Parietal lobe (tissue), 2 donors: ENCODE data around the genes CACHD1 and INSL5.

DNA sequence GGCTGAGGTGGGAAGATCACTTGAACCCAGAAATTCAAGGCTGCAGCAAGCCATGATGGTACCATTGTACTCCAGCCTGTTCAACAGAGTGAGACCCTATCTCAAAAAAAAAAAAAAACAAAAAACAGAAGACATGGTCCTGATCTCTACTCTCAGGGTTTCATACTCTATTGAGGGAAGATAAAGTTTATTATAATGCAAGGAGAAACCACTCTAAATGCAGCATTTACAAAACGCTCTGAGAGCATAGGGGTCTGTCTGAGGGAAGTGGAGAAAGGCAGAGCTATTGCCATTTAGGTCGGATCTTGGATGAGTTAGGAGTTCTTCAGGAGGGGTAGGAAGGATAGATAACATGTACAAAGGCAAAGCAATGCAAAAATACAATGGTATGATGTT lies 138.4 kb downstream of the ROR1 start:
- RAMPAGE, long total RNA, result no peak

DNA sequence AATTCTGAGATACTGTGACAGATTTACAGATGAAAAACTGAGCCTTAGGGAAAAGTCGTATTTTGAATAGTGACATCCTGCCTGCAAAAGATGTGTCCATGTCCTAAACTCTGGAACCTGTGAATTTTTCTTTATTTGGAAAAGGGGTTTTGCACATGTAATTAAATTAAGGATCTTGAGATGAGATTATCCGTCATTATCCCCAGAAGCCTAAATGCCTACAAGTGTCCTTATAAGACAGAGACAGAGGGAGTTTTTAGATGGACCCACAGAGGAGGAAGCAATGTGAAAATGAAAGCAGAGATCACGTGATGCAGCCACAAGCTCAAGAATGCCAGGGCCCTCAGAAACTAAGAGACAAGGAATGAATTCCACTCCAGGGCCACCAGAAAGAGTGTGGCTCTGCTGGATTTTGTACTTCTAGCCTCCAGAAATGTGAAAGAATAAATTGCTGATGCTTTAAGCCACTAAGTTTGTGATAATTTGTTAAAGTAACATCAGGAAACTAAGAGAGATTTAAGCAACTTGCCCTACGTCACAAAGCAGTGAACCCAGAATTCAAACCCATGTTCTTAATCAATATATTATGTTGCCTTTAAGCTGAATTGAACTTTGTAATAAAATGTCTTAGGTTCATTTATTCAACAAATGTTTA lies 183.6 kb upstream of the UBE2U start:
- RAMPAGE, long total RNA, result no peak

DNA sequence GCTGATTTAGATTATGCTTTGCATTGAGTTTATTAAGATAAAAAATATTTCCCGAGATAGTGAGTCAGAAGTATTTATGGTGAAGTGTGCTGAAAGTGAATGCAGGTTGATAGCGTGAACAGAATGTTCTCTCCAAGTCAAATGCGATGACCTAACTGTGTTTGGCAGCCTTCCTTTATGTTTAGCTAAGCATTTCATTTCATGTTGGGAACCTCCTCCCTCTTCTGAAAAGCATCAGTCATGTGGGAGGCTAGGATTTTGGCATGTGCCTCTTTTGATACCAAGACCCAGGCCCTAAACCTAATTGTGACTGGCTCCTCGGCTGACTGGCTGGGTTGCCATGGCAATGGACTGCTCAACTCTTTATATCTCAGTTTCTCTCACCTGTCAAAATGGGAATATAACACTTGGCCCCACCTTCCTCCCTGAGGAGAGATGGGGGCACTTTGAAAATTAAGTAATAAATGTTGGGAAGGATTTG lies 160.6 kb upstream of the UBE2U start:
- RAMPAGE, long total RNA, result no peak

DNA sequence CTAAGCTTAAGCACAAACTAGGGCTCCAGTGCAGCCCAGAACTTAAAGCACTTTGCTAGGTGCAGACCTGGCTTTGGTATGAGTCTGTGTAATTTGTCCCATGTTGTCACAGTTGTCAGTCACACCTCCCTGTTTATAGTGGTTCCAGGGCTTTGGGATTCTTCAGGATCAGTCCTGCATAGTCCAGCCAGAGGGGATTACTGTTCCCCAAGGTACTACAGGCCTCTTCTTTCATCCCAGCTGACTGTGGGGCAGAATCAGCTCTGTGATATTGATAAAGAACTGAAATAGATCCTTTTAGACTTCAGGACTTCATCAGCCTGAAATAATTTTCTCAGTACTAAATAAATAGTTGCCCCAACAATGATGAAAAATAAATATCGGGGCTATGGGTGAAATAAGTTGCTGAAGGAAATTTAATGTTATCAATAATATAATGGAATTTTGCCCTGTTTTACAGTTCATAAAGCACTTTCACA lies 104.9 kb upstream of the UBE2U start:
- RAMPAGE, long total RNA, result no peak

DNA sequence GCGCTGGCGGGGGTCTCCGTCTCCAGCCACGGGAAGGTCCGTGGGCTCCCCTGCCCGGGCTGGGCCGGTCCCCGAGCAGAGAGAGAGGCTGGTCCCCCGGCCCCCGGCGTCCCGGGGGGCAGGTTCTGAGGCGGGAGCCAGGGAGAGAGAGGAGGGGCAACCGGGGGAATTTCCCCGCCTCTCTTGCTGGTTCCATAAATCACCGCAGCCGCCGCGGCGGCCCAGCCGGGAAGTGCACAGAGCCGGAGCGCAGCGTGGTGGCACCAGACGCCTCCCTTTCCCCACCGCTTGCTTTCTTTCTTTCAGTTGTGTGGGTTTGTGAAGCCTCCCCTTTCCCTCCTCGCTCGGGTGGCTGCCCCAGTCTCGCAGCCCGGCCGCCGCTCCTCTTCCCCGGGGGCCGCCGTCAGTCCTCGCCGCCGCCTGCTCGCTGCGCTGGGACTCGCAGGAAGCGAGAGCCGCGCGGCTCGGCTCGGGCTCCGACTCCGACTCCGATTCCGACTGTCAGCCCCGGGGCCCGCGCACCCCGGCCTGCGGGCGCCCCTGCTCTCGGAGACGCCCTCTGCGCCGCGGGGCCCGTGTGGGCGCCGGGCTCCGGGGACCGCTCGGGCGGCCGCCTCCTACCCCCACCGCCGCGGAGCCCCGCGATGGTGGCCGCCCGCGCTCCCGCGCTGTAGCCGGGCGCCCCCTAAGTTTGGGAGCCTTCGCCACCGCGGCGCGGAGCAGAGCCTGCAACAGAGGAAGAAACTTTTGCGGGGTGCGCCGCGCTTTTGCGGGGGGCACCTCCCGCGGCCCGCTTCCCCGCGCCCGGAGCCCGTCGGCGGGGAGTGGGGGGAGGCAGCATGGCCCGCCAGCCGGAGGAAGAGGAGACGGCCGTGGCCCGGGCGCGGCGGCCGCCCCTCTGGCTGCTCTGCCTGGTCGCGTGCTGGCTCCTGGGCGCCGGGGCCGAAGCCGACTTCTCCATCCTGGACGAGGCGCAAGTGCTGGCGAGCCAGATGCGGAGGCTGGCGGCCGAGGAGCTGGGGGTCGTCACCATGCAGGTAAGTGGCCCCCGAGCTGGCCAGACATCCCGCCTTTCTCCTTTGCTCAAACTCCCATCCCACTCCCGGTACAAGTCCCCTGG lies at the start of gene CACHD1:
Gene CACHD1 (plus strand): TSS at position 224 of the 1,120 bp plus-strand sequence.
- RAMPAGE, long total RNA, result no peak

DNA sequence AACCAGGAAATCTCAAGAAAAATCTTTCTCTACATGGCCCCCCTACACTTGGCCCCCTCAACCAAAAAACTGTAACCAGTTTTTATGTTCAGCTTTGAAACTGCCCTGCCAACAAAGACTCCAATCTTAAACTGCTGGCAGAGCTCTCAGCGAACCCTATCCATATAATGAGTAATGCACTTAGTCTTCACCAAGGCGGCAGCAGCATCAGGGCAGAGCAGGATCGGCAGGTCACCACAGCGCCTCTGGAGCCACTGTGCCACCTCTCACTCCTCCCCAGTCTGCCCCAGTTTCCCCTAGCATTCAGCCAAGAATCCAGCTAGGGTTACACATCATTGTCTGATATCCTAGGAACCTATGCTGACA lies 71.6 kb downstream of the JAK1 start:
- RAMPAGE, long total RNA, result no peak

- RAMPAGE, long total RNA, result no peak
These were observed 33.8 kb upstream of the AK4 start for GRCh38 chr1:65114247-65114637.

DNA sequence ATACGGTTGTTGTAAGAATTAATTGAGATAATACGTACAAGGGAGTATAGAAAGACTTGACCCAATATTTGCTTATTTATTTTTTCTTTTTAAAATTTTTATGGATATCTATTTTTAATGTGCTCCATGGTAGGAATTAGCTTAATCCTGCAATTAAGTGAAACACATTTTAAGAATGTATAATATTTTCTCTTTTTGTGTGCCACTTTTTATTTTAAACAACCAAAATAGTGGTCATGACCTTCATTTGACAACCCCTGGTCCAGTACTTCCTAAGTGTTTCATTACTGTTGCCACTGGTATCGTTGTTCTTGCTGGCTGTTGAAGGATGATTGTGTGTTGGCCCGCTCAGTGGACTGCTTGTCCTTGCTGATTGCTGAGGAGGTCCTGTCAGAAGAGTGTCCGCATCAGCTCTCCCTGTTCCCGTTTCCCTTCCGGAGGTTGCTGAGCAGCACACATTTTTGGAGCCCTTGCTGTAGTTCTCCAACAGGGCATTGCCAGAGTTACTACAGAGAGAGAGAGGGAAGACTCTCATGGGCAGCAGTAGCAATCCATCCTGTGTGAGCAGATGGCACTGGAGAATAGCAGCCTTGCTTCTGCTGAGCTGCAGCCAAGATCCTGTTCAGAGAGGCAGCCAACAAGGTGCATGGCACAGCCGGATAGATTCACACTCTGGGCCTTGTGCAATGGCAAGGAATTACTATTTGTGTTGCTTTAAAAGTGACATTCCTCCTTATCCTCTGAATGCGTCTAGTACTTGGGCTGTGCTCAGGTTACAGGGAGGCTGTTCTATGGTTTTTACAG lies 27.0 kb downstream of the AK4 start:
- RAMPAGE, long total RNA, result no peak

- RAMPAGE, long total RNA, result no peak
These were observed 54.3 kb upstream of the DNAJC6 start for GRCh38 chr1:65254744-65255831.

DNA sequence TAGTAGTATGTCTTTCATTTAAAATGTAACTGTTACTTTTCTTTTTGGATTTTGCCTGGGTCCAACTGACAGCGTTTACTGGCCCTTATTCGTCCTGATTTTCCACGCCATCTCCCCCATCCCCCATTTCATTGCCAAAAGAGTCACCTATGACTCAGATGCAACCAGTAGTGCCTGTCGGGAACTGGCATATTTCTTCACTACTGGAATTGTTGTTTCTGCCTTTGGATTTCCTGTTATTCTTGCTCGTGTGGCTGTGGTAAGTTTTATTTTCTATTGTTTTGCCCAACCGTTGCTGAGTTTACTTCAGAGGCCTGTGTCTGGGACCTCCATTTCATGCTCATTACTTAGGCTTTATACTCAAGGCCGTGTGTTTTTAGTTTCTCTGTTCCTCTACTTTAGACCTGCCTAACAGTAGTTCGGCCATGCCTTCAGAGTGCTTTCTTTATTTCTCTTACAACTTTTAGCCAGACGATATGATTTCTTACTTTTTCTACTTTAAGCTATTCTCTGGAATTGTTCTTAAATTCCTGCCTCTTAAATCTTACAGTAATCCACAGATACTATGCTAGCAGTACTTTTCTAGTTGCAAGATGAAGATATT lies 9.4 kb downstream of the LEPR start:
- RAMPAGE, long total RNA, result no peak

GRCh38 chr1:65470843-65472109 lies 50.8 kb downstream of the LEPR start:
- RAMPAGE, long total RNA, result no peak

DNA sequence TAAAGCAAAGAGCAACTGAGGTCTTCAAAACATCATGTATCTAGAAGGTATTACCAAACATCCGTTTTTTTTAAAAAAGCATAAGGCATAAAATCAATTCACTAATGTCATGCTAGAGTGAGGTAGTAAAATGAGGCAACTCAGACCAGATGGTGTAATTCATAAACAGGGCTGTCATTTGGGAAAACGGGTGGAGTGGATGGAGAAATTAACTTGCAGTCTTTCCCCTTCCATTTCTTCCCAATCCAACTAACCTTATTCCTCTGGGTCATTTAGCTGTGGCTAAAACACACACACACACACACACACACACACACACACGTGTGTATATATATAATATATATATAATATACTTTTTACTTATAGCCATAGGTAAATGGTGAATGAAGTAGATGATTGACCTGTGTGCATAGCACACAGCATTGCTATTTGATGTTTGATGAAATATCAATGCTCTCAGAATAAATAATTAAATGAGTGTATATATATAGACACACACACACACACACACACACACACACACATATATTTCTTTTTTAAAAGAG lies 51.7 kb downstream of the LEPR start:
- RAMPAGE, long total RNA, result no peak

DNA sequence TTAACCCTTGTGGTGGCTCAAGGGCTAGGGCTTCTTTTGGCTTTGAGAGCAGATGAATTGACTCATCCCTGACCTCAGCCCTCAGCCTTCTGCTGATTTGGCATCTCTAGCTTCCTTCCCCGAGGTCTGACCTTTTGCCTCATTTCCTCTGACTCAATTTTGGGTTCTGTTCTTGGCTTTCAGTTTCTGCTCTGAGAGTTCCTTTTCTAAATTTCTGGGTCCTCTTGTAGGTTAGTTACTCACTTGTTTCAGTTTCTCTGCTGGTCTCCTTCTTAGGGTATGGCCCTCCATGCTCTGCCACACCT lies 19.3 kb downstream of the PDE4B start:
- RAMPAGE, long total RNA, result no peak

GRCh38 chr1:66316417-66317359 lies 217.3 kb upstream of the SGIP1 start:
- RAMPAGE, long total RNA, result no peak

- RAMPAGE, long total RNA, result no peak
These were observed 198.0 kb upstream of the SGIP1 start for GRCh38 chr1:66335530-66336725.

DNA sequence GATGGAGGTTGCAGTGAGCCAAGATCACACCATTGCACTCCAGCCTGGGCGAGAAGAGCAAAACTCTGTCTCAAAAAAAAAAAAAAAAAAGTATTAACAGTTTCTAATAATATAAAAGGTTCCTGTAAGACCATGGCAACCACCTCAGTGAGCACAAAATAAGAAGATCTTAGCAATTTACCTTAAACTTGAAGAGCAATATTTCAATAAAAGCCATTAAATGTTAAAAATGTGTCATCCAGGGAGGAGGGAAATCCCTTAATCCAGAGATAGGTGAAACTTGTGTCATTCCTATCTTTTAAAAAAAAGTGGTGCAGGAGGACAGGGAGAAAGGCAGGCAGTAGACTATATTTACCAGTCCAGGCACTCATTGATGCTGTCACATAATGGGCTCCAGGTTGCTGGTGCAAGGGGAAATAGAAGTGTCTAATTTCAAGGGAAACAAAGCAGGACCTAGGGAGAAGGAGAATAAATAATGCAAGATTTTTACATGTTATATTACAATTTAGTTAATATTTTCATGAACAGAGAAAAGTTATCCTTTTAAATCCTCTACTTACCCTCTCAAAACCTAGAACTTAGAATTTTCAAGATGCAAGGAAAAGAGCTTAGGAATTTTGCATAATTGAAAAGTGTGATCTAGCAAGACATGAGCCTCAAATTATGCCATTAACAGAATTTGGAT lies 175.2 kb upstream of the SGIP1 start:
- RAMPAGE, long total RNA, result no peak

GRCh38 chr1:66774494-66774693 lies 22.1 kb downstream of the DYNLT5 start:
- RAMPAGE, long total RNA, result no peak

DNA sequence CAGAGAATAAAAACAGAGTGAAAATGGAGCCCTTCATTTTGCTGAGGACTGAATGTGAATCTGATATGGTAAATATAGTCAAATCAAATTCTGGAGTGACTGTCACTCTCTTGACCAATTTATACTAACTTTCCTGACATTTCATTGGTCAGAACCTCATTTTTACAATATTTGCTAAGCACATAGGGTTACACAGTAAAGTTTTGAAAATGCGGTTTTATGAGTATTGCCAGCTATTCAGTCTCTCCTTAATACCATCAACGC lies at the start of gene INSL5:
Gene INSL5 (minus strand): TSS at position 92 of the 264 bp plus-strand sequence.
- RAMPAGE, long total RNA, result no peak

DNA sequence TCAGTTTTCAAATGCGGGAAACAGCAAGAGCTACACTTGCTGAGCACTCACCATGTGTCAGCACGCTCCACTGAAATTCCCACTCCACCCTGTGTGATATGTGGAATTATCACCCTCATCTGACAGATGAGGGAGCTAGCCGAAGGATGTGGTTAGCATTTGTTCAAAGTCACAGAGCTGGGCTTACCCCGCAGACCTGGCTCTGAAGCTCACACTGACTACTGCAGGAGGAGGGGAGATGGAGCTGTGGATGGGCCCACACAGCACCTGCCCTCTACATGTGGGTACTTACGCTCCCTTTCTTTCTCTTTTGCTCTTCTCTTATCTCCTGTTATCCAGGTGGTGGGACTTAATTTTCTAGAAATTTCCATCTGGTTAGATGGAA lies 29.2 kb downstream of the IL12RB2 start:
- RAMPAGE, long total RNA, result no peak

DNA sequence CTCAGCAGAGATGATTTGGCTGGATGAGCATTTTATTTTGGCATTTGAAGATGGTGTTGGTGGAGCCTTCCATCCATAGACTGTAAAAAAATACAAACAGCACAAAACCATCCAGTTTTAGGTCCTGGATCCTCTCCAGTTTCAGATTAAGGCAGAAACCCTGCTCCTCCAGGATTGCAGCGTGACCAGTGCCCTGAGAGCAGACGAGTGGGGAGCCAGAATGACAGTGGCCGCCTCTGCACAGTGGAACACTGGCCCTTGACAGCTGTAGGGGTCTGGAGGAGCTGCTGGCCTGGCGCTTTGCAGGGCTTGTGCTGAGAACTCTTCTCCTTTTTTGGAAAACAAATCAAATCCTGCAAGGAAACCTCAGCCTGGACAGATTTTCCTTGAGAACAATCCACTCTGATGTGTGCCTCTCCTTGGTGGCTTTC lies 72.1 kb upstream of the GADD45A start:
- RAMPAGE, long total RNA, result no peak